Temporal lobe (tissue), 2 donors: ENCODE data around the gene TUT7.

DNA sequence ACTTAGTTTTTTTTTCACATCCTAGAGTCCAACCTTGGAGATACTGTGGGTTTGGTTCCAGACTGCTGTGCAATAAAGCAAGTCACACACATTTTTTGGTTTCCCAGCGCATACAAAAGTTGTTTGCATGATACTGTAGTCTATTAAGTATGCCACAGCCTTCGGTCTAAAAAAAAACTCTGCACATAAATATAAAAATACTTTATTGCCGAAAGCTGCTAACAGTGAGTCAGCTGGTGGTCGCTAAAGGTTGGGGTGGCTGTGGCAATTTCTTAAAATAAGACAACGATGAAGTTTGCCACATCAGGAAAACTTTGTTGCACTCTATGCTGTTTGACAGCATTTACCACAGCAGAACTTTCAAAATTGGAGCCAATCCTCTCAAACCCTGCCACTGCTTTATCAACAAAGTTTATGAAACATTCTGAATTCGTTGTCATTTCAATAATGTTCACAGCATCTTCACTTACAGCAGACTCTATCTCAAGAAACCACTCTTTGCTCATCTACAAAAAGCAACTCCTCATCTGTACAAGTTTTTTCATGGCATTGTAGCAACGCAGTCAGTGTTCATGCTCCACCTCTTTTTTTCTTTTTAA is 37.3 kb downstream of the UBQLN1 start:
- RAMPAGE, long total RNA, result no peak

DNA sequence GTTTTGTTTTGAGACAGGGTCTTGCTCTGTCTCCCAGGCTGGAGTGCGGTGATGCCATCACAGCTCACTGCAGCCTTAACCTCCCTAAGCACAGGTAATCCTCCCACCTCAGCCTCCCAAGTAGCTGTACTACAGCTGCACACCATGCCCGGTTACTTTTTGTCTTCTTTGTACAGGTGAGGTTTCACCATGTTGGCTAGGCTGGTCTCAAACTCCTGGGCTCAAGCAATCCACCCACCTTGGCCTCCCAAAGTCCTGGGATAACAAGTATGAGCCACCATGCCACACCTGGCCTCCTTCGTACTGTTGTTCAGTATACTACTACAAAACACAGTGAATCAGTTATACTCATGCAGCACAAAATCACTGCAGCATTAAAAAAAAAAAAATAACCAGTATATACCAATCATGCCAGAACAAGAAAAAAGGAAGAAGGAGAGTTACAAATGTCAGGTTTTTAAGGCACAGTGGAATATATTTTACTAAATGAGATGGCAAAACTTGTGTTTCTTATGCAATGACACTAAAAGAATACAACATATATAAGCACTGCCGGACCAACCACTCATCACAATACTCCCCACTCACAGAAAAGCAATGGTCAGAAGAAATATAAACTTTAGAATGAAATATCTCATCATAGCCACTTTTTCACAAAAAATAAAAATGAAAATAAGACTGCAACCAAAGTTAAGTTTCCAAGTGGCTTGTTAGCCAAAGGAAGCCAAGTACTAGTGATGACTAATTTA is 33.8 kb downstream of the UBQLN1 start:
- RAMPAGE, long total RNA, result no peak

GRCh38 chr9:83737777-83738101 is 30.0 kb upstream of the UBQLN1 start:
- RAMPAGE, long total RNA, result no peak

GRCh38 chr9:83966934-83967989 is 10.7 kb upstream of the C9orf64 start:
- RAMPAGE, long total RNA, result no peak

DNA sequence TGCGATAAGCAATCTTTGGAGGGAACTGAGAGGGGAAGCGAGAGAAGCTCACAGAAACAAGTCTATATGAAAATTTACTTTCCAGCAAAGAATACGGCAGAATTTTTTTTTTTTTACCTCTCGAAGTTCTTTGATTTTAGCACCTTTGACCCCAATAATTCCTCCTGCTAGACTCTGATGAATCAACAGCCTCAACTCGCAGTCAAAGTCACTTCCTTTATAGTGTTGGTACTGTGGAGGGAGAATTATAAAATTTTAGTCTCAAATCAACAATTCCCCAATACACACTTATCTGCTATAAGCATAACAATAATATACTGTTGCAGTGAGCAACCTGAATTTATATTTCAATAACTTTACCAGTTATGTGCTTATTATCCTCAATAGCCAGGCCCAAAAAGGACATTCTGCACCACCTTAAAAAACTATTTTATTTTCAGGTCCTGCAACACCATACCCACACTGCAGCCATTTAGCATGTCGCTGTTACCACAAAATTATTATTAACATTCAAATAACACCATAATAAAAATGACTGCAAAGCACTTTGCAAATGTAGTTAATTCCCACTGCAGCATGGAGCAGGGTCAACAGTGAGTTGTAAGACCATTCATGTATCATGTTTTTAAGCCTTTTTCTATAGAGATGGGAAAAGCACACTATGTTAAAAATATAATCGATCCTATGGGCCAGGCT is 6.7 kb downstream of the HNRNPK start:
- RAMPAGE, long total RNA, result no peak

DNA sequence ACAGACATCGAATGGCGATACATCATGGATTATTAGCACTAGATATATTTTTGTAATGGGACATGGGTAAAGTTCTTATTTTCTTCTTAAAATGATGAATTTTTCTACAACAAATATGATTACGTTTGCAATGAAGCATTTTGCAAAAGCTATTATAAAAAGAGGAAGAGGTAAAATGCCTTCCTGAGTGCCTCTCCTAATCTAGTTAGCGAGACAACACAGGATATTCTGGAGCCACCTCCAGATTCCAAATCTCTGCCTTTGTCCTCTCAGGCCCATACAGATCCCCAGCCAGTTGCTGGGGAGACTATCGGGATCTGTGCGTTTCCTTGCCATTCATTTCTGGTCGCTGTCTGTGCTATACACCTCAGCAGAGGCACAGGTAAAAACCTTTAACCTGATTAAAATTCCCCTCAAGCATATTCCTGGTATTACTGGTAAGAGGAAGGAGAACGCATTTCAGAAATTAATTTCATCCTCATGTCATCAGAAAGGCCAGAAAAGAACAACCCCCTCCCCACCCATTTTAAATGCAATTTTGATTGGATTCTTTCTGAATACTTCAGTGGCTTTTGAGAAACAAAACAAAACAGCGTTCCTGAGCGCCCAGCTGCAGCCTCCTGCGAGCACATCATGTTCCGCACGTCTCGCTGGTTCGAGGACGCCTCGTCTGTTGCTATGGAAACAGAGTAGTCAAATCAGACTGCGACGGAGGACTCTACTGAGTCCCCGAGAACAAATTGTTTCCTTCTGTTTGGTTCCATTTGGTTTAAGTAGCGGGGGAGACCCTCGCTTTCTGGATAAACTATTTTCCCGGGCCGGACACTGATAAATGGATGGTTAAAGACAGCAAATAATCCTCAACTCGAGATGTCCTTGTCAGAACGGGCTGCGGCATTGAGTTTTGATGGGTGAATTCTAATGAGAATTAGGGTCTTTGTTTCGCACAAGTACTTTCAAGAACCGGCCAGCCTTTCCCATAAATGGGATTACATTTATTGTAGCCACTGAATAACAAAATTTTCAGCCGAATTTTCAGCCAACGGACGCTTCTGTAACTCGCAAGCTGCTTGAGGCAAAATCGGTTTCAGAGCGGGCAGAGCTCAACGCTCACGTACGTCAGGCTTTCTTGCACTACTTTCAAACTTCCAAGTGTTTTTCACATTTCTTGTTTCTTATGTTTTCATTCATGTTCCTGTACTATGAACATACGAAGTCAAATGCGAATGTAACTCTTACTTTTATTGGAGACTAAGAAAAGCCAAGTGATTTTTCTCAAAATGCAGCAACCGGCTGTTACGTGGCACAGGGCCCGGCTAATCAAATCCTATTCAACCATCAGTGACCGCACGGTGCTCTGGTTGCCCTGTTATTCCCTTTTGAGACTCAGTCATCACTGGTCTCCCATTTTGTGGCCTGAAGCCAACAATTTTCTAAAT is 69.0 kb downstream of the SLC28A3 start:
- RAMPAGE, long total RNA, result no peak

- RAMPAGE, long total RNA, result no peak
Observed at GRCh38 chr9:84671464-84671894, 1.9 kb downstream of the NTRK2 start.

DNA sequence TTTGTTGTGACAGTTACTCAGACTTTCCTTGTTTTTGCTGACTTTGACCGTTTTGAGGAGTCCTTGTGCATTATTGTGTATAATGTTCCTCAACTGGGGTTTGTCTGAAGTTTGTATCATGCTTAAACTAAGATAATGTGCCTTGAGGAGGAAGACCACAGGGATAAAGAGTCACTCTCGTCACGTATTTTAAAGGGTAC is 377.0 kb downstream of the NTRK2 start:
- RAMPAGE, long total RNA, result no peak

DNA sequence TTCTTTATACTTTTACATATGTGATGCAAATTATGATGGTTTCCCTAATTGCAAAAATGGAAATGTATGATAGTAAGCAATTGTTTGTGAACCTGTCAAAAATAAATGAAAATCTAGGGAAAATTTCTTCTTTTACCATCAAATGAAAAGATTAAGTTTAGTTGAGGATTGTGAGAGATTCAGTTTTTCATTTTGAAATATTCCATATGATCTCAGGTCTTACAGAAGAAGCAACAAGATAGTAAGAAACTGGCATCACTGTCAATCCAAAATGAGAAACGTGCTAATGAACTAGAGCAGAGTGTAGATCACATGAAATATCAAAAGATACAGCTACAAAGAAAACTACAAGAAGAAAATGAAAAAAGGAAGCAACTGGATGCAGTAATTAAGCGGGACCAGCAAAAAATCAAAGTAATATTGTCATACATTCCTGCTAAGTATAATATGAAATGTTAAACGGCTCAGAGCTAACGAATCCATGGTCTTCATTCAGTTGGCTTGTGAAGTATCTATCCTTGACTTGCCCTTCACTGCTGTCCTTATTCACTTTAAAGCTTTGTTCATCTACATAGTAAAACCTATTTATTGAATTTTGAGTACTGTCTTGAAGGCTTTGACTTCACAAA is 91.7 kb upstream of the NAA35 start:
- RAMPAGE, long total RNA, result no peak

DNA sequence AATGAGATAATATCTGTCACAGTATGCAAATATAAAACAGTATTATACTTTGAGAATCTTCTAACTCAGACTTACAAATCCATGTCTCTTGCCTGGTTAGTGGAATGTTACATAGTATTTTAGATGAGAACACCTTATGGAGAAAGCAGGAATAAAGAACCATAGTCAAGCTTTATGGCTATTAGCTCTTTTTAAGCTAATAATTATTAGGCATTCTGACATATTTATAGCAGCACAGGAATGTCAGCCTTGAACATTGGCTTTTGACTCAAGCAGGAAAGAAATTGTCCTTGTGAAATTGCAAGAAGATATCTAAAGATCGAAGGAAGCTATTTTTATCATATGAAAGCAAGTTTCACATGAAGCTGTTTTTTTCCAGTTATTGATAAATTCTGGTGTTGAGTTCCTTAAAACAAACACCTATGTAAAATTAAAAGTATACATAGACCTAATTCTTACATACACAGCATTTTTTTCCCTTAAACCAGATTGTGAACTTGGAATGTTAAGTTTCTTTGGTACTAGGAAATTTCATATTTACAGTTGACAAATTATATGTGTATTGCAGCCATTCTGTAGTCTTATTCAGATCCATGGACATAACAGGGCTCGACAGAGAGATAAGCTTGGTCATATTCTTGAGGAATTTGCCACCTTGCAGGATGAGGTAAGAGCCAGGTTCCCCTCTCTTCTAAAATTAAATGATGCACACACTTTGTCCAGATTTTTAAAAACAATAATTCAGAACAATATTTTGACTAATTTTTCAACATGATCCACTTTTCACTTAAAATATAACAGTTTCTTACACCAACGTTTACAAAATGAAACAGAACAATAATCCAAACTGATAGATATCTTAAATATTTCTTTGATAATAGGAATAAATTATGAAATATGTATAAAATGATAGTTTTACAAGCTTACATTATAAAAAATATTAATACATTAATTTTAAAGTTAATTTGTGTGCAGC is 71.8 kb downstream of the NAA35 start:
- RAMPAGE, long total RNA, result no peak

- RAMPAGE, long total RNA, result no peak
Observed at GRCh38 chr9:86033197-86033780, 66.1 kb downstream of the GOLM1 start.

- RAMPAGE, long total RNA, result no peak
Observed at GRCh38 chr9:86046281-86047169, 52.8 kb downstream of the GOLM1 start.

DNA sequence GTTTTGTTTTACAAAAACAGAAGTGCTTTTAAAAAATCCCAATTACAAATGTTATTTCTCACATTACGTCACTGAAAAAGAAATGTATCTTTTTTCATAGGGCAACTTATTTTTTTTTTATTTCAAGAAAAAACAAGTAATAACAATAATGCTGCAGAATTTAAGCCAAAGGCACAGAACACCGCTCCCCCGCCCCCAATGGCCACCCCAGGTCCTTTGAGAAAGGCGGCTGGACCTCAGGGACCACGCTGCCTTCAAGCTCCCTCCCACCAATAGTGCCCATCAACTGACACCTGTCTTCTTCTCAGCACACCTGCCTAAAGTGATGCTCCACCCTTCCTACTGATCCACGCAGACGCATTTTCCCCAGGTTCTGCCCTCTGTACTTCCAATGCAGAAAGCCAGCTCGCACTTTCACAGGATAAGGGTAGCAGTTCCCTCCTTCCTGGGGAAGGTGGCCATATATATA is 2.0 kb downstream of the GOLM1 start:
- RAMPAGE, long total RNA, result no peak

- RAMPAGE, long total RNA, result no peak
Observed at GRCh38 chr9:86353515-86354733, at the start of gene TUT7. TUT7 (minus strand) TSS chr9:86354410.

- RAMPAGE, long total RNA, result no peak
Observed at GRCh38 chr9:86354734-86355358, 636 bp upstream of the TUT7 start.

DNA sequence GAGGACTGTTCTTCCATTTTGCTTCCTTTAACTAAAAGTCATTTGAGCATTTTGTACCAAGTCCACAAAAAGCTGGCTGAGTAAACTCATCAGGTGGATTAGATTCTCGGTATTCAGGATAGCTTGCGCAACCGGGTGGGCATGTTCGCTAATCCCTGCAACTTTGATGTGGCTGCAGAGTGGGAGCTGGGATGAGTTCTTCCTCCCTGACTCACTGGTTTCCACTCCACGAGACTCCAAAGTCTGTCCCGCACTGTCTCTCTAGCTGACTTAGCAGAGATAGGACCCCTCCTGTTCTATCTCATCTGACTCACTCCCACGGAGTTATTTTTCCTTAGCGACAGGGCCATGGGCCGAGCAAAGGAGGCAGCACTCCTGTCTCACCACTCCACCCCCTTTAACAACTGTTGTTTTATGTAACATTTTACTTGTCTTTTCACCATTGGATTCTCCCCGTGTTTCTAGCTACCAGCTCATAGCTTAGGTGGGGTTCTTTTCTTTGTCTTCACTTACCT is 80.2 kb upstream of the TUT7 start:
- RAMPAGE, long total RNA, result no peak

- RAMPAGE, long total RNA, result no peak
Observed at GRCh38 chr9:86732378-86733107, 214.8 kb downstream of the GAS1 start.

- RAMPAGE, long total RNA, result no peak
Observed at GRCh38 chr9:87034011-87034736, 86.9 kb upstream of the GAS1 start.

DNA sequence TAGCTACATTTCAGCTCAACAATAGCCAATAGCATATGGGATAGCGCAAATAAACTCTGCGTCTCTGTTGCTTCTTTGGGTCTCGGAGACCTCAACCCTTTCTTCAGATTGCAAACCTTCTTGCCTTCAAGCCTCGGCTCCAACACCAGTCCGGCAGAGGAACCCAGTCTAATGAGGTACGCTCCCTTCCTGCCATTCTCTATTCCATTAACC is 634 bp upstream of the DAPK1 start:
- RAMPAGE, long total RNA, result no peak

DNA sequence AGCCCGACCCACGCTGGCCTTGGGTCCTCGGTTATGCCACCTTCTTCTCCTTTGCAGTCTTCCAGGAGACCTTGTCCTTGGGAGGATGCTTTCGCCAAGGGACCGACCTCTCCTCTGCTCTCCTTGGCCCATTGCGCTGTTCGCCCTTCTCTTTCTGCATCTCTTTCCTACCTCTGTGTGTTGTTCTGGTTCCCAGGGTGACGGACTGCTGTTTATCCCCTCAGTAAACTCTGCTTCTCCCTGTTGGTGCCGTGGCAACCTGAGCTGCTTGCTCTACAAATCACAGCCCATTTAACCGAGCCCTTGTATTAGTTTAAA is 97.9 kb downstream of the DAPK1 start:
- RAMPAGE, long total RNA, result no peak